Renal cortical epithelial cell (primary cell): ENCODE measurements around a stretch of chr1.

GRCh38 chr1:7705266-7706199, 65.6 kb upstream of the VAMP3 start:
- RRBS, result no CpG with 5 or more reads among the region's 88 CpGs

DNA sequence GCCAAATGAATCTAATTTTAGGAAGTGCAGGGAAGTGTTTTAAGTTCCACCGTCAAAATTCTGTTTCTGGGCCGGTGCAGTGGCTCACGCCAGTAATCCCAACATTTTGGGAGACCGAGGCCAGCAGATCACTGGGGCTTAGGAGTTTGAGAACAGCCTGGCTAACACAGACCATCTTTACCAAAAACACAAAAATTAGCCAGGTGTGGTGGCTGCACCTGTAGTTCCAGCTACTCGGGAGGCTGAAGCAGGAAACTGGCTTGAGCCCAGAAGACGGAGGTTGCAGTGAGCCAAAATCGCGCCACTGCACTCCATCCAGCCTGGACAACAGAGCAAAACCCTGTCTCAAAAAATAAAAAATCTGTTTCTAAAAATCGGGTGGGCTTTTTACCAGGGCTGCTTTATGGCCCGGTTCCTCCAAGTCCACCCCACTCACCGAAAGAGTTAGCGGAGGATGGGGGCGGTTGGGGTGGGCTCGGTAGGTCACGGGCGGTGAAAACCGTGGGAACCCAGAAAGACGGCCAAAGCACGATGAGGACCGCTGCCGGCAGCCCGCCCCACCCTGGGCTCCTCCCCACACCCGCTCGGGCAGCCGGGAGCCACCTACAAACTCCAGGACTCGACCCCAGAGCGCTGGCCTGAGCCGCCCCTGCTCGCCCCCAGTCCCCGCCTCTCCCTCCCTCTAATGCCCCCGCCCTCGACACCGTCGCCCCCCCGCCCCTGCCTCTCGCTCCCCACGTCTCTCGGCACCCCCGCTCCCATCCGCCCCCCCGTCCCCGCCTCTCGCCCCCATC, 929 bp upstream of the PER3 start:
- RRBS, result 2% methylated on average over 5 of the region's 43 CpGs

- RRBS, result no CpG with 5 or more reads among the region's 4 CpGs
These were observed 40.7 kb downstream of the TNFRSF9 start for GRCh38 chr1:7899871-7900308.

DNA sequence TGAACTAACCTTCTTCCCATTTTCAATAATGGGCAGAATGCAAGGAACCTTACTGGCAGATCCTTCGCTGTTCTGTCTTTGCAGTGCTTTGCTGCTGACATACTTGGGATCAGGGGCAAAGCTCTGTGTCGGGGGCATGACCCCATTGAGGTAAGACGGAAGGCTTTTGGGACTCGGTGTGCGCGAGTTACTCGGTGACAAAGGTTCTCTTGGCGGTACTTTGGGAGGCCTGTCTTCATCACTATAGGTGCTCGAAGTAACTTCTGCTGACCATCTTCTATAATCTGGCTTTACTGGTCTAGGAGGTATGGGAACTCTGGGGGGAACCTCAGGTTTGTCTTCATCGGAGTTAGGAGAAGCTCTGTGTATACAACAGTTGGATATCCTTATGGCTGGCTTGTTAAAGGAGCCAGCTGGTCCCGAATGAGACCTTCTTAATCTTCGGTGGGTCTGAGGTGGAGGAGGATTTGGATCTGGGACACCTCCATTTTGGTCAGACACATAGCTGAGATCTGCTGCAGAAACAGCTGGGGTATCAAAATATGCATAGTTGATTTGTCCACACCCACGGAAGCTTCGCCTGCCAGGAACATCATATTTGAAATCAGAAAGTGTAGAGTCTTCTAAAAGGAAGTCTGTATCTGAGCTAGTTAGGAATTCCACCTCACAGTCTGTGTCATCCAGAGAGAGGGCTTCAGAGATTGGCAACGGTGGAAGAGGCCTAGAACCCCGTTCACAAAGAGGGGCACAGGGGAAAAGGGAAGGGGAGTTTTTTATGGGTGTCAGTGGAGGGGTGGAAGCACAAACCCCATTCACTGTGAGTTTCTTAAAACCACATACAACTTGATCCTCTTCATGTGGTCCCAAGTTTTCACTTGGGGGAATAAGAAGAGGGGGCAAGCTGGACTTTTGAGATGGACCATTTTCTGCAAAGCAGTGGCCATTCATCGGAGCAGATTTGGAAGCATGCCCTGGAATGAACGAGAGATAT, 12.4 kb downstream of the ERRFI1 start:
- RRBS, result no CpG with 5 or more reads among the region's 18 CpGs

DNA sequence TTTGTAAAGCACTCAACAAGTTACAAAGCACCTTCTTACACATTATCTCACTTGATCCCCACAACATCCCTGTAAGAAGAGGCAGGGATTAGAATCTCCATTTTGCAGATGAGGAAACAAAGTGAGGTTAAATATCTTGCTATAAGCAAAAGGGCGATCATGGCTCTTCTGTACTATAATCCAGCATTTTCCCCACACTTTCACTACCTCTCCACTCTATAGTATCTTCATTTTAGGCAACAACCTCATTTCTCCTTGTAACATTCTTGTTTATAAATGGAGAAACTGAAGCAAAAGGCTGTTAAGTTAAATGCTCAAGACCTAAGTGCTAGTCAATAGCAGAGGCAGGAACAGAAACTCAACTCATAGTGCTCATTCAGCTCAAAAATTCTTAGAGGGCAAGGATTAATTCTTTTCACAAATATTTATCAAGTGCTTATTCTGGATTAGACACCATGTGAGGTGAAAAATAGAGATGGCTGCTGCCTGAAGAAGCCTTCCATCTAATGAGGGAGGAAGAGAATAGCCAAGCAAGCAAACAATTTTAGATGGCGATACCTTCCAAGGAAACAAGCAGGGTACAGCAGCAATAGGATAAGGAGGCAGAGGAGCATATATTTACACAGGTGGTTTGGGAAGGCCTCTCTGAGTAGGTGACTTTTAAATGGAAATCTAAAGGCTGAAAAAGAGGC, 3.6 kb downstream of the ERRFI1 start:
- RRBS, result no CpG with 5 or more reads among the region's 2 CpGs

- RRBS, result no CpG with 5 or more reads among the region's 5 CpGs
These were observed 40.3 kb upstream of the ERRFI1 start for GRCh38 chr1:8066439-8066857.

DNA sequence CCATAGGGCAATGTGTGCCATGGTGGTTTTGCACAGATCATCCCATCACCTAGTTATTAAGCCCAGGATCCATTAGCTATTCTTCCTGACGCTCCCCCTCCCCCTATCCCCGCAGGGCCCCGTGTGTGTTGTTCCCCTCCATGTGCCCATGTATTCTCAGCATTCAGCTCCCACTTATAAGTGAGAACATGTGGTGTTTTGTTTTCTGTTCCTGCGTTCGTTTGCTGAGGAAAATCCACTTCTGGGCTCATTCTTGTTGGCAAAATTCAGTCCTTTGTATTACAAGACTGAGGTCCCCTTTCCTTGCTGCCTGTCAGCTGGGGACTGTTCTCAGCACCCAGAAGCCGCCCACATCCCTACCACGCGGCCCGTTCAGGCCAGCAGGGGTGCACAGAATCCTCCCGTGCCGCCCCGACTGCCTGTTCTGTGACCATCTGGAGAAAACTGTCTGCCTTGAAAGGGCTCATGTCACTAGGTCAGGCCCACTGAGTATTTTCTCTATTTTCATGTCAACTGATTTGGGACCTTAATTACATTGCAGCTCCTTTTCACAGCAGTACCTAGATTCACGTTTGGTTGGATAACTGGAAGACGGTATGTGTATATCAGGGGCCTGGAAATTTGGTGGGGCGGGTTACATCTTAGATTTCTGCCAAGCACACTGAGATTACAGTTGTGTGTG, 87.7 kb upstream of the ERRFI1 start:
- RRBS, result no CpG with 5 or more reads among the region's 15 CpGs

DNA sequence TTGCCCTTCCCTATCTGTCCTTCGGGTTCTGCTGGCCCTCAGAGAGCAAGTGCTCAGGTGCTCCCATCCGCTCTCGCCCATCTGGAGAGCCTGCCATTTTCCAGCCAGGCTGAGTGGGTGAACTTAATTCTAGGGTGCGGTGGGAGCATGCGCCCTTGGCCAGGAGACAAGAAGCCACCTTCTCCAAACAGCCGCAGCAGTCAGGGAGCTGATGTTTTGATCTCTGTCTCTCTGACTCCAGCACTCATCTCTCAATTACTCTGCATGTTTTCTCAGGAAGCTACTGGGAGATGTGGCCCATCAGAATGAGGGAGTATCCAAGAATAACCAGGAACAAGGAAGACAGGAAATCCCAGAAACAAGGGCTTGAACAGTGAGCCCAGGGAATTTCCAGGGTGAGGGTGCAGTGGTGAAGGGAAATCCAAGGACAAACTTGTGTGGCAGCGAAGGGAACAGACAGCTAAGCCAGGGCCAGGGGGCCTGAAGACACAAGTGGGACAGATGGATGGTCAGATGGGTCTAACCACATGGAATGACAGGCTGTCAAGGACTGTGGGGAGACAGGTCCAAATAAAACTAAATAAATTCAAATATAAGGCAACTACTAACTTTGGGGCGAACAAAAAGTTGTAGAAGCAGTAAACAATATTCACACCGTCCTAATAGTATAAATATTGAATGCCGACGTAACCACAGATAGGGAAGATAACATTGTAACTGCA, 121.8 kb upstream of the ERRFI1 start:
- RRBS, result no CpG with 5 or more reads among the region's 11 CpGs

DNA sequence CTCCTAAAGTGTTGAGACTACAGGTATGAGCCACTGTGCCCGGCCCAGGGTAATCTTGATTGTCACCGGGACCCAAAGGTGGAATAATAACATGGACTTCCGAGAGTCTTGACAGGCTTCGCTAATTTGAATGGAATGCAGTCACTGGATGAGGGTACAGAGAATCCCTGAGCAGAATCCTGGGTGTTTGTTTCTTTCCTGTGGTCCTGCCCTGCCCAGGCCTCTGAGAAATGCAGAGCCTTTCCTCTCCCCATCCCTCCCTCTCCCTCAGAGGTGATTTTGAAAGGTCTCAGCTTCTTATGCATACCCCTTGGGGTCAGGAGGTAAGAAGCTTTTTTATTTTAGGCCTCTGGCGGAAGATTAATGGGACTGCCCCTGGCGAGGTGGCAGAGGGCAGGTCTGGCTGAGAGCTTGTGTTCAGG, 116.7 kb upstream of the SLC45A1 start:
- RRBS, result no CpG with 5 or more reads among the region's 6 CpGs

- RRBS, result no CpG with 5 or more reads among the region's 20 CpGs
These were observed 115.6 kb upstream of the SLC45A1 start for GRCh38 chr1:8202125-8202943.

DNA sequence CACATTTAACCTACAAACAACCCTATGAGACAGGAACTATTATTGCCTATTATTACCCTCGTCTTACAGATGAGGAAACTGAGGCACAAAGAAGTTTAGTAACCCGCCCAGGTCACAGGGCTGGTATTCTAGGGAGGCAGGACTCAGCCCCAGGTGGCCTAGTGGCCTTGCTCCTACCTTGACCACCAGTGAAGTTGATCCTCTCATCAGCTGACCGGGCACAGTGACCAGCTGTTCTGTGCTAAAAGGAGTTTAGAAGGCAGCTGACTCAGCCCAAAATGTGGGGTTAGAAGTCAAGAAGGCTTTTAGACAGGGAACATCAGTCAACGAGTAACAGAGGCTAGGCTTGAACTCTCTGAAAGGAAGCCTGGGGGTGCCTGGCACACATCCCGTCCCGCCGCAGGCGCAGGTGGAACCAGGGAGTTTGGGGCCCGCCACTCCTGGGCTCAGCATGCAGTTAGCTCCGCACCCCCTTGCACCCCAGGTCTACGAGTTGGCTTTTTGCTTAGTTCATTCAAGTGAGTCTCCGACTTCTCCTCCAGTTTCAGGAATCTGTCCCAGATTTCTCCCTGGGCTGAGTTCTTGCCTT, 114.9 kb upstream of the SLC45A1 start:
- RRBS, result no CpG with 5 or more reads among the region's 12 CpGs

DNA sequence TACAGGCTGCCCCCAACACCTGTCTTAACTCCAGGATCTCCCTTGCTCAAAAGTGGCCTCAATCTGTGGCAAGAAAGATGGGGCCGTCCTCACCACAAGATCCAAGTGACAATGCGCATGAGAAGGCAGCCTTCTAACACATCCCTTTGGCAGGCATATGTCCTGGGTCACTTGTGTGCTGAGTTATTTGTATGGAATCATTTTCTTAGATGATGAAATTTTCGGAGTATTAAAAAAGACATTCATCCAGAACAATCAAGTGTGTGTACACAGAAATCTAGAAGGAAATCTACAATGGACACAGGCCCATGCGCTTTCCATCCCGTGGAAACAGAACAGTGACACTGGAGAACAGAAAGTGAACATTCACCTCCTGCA, 35.9 kb downstream of the SLC45A1 start:
- RRBS, result no CpG with 5 or more reads among the region's 5 CpGs

DNA sequence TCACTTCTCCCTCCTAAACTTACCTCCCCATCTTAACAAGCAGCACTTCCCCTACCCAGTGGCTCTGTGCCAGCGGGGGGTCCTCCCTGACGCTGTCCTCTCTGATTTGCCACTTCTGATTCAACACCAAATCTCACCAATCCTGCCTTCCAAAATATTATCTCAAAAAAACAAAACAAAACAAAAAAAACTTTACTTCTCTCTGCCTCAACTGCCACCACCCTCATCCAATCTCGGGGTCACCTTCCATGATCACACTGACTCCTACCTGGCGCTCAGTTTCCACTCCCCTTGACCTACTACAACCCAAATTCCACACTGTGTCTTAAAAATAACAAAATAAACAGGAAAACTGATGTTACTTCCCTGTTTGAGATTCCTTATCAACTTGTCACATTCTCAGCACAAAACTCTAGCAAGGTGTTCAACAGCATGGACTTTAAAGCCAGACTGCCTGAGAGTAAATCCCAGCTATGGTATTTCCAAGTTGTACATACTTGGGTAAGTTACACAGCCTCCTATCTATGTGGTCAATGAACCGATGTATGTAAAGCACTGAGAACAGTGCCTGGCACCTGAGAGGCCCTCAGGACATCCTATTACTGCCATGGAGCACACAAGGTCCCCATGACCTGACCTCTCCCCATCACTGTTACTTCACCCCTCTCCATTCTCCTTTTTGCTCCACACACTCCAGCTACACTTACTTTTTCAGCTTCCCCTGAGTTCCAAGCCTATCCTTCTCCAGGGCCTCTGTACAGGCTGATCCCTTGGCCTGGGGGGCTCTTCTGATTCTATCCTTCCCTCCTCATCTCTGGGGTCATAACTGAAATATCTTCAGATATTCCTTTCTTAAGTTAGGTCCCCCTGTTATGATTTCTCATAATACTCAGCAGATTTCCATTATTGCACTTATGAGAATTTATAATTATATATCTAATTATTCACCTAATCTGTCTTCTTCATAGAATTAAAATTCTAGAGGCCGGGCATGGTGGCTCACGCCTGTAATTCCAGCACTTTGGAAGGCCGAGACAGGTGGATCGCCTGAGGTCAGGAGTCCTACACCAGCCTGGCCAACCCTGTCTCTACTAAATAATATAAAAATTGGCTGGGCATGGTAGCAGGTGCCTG, 73.2 kb downstream of the SLC45A1 start:
- RRBS, result no CpG with 5 or more reads among the region's 9 CpGs

DNA sequence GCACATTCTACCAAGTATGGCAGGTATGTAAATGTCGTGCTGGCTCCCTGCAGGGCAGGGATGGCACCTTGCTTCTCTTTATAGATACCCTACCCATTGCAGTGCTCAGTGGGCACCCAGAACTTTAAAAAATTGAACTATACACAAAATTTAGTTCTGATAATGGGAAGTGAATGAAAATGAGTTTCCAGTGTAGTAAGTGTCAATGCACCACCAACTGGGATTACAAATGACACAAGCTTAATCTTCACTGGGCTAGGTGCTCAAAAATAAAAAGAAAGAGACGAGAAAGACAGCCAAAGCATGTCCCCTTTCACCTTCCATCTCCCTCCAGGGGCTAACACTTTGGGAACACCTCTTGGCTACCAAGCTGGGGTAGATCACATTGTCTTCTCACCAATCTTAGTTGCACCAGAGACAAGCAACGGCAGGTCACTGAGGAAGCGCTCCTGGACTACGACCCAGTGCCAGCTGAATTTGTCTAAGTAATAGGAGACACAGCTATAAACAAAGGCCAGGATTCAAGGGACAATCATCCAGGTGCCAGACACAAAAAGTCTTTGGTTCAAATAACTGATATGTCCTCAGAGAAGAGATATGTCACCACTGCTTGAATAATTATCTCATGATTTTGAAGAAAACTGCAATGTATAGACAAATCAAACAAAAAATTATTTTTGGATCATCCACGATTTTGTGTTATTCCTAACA, 100.3 kb downstream of the SLC45A1 start:
- RRBS, result no CpG with 5 or more reads among the region's 6 CpGs

- RRBS, result no CpG with 5 or more reads among the region's 6 CpGs
These were observed 145.4 kb downstream of the SLC45A1 start for GRCh38 chr1:8463147-8463842.

- RRBS, result no CpG with 5 or more reads among the region's 18 CpGs
These were observed 176.9 kb downstream of the SLC45A1 start for GRCh38 chr1:8494572-8495479.

- RRBS, result no CpG with 5 or more reads among the region's 16 CpGs
These were observed 219.3 kb downstream of the RERE start for GRCh38 chr1:8597994-8598722.

GRCh38 chr1:8863386-8863827, 15.1 kb downstream of the ENO1 start:
- RRBS, result no CpG with 5 or more reads among the region's 3 CpGs

GRCh38 chr1:8889171-8889683, 10.7 kb upstream of the ENO1 start:
- RRBS, result no CpG with 5 or more reads among the region's 9 CpGs